ENCODE measurements around the gene CAVIN2.

DNA sequence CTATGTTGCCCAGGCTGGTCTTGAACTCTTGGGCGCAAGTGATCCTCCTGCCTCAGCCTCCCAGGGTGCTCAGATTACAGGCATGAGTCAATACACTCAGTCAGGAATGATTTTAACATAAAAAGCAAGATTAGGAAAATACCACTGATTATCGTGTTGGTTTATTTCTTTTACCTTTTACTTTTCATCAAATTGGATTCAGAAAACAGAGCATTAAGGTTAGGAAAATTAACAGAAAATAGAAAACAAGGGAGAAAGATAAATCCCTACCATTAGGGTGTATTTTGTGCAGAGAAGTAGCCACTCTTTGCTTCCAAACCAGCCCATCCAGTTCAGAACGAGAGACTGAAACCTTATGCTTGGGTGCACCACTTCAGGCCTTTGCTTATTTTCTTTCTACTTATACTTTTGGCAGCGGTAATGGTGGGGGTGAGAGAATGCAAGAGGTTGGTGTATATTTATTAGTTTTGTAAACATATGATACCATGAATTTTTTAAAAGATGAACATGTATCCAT, 60.6 kb downstream of the MFSD6 start:
- PRO-cap: no peak

- PRO-cap: no peak
Measured at GRCh38 chr2:190508101-190509579, 25.9 kb downstream of the NEMP2 start.

GRCh38 chr2:190578304-190579242, 44.1 kb upstream of the NEMP2 start:
- PRO-cap: bidirectional peak, plus-strand start at chr2:190578836, minus-strand start at chr2:190578599

GRCh38 chr2:190683777-190684215, 34.9 kb downstream of the NAB1 start:
- PRO-cap: no peak

GRCh38 chr2:190844269-190844765, 36.3 kb upstream of the GLS start:
- PRO-cap: no peak

- PRO-cap: no peak
Measured at GRCh38 chr2:190882248-190882431, 1.5 kb downstream of the GLS start.

- PRO-cap: no peak
Measured at GRCh38 chr2:190882432-190883182, 2.0 kb downstream of the GLS start.

GRCh38 chr2:190900286-190901229, 19.9 kb downstream of the GLS start:
- PRO-cap: no peak

DNA sequence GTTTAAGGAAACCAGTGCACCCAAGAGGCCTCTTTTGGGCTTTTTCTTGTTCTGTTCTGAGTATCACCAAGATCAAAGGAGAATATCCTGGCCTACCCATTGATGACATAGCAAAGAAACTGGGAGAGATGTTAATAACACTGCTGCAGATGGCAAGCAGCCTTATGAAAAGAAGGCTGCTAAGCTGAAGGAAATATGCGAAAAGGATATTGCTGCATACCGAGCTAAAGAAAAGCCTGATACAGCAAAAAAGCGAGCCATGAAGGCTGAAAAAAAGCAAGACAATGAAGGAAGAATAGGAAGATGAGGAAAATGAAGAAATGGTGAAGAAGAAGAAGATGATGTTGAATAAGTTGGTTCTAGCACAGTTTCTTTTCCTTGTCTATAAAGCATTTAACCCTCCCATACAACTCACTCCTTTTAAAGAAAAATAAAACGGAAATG, 23.7 kb upstream of the STAT4 start:
- PRO-cap: no peak

DNA sequence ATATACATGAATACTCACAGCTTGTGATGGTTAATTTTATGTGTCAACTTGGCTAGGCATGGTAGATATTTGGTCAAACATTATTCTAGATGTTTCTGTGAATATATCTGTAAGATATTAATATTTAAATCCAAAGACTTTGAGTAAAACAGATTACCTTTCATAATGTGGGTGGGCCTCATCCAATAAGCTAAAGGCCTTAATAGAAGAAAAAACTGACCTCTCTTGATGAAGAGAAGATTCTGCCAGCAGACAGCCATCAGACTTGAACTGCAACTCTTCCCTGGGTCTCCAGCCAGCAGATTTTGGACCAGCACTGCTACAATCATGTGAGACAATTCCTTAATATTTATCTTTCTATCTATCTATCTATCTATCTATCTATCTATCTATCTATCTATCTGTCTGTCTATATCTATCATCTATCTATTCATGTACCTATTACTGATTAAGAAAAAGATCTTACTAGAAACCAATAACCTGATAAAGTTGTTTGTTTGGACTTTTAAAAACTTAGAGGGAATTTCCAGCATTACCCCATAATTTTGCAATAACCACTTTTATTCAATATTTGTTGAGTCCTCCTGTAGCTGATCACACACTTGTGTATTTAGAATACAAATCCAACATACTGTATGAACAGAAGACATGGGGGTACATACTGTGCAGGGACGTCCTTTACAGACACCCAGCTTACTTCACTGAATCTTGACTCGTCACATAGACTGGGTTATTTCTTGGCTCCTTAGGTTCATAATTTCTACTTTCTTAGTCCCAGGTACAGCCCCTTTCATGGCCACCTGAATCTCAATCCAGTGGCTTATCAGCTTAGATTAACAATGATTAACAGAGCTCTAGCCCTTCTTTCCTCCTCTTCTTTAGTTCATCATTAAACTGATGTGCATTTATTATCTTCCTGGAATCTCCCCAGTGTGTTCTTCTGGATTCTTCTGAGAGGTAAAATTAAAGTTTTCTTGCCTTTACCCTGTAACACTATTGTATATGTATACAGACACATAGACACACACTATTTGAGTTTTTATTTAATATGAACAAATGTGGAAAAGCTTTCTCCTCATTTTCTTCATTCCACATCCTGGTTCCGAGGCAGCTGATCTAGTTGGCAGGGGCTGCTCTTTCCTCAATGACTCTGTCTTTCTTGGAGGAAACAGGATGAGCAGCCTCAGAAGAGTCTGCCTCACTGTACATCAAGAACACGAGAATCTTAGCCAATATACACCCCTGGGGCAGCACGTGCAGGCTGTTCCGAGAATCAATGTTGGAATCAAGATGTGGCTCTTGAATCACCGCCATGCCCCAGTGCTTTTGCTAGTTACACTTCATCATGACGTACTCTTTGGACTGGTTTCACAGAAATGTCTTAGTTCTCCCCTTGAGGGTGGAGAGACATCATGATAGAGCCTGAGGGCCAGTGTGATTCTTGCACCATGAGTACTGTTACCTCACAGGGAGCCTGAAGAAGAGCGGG, 27.4 kb upstream of the STAT4 start:
- PRO-cap: no peak

- PRO-cap: no peak
Measured at GRCh38 chr2:191265715-191266499, 20.7 kb downstream of the MYO1B start.

DNA sequence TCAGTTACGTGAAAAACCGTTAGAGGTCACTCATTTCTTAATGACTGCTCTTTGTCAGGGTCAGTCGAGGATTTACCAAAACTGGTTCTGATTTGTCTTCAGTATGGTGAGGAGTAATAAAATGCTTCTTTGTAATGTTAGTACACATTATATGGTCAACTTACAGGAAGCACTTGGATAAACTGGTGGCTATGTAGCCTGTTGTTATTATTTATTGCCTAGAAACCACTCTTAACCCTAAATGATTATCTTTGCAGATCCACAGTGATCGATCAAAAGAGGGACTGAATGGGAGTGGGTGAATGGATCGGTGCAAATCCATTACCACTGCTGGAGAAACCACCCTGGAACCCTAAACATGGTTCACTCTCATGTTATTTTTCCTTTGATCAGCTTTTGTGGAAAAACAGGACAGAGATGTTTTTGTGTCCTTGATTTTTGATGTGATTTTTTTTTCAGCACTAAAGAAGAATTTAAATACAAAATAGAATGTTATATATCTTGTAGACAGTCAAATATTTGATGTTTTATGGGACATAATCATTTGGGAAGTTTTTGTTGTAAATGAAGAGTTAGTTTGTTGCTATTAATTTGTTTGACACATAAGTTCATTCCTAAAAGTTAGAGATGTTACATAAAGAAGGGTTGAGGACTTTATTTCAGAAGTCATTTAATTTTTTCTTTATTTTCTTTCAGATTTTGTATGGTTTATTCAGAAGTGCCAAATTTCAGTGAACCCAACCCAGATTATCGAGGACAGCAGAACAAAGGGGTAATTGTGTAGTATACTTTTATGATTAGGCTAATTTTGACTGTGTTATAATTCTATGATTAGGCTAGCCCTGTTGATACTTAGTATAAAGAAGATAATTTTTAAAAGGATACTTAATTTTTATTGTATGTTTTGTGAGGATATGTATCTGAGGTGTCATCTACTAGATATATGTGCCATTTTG, 5.4 kb downstream of the NABP1 start:
- PRO-cap: no peak

GRCh38 chr2:191837167-191837448, 9.8 kb downstream of the CAVIN2 start:
- PRO-cap: no peak

- PRO-cap: bidirectional peak, plus-strand start at chr2:191847447, minus-strand start at chr2:191847075
Measured at GRCh38 chr2:191846852-191847603, at the start of gene CAVIN2. CAVIN2 (minus strand) TSS chr2:191847088.

- PRO-cap: no peak
Measured at GRCh38 chr2:191927670-191928607, 81.1 kb upstream of the CAVIN2 start.

- PRO-cap: no peak
Measured at GRCh38 chr2:195561216-195561733, 95.8 kb upstream of the SLC39A10 start.

DNA sequence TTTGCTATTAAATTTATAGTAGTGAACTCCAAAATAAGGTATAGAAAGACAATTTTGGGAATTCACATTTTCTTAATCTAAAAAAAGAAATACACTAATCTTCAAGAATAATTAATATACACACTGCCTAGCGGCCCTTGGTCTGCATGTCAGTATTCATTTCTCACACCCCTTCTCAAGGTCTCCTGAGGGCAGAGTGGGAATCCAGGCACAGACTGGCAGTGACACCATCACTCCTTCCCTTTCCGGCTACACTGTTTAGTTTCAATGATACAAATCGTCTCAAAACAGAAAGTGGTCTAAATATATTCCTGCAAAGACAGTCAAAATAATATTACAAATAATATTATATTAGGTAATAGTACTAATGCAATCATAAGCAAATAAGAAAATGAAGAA, 23.3 kb downstream of the STK17B start:
- PRO-cap: no peak

- PRO-cap: unidirectional peak, minus-strand start at chr2:196160218
Measured at GRCh38 chr2:196159909-196160550, 11.3 kb downstream of the STK17B start.

DNA sequence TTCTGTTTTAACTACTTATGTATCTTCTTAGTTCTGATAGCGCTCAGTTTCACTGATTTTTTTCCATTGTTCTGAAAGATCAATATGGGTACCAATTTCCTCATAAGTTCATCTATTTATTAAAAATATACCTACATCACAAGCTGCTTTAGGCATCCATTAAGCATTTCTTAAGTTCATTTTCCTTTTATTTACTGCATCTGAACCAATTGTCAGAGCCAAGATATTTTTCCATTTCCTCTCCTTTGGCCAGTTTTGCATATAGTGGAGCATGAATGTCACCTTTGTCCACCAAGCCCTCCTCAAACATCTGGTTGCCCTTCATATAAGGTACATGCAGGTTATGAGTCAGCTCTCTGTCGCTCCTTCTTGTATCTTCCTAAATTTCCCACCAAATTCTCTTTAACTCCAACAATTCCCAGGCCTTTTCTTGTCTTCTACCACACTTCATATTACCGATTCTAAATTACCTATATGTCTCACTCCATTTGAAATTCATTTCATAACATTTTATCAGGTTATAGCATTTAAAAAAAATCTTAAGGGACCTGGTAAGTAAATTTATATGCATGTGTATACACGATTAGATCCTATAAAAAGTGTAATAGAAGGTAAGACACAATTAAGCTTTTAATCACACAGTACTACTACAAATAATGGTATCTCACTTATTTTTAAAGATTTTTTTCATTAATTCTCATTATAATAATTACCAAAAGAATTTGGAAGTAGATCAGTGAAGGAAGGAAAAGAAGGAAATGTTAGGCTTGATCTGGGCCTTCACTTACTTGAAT, 5.2 kb downstream of the STK17B start:
- PRO-cap: no peak

DNA sequence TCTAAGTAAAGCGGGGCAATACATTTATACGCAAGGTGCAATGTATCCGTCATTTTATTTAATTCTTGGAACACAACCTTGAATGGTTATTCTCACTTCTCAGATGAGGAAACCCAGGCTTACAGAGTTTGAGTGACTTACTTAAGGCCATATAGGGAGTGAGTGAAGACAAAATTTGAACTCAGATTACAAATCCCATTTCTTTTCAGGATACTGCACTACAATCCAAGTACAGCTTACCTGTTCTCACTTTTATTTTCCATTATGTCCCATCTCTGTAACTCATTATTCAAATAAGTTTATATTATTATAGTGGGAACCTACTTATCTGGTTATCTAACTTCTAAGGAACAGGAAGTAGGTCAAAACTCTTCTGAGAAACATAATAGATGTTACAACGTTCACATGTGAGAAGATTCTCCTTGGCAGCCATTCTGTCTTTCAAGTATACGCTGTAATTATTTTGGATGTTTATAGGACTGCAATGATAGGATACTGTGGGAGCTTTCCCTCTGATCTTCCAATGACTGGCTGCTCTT, 12.3 kb upstream of the STK17B start:
- PRO-cap: no peak